PC-3 (cell line): ENCODE results near the genes METTL22 and EMP2.

DNA sequence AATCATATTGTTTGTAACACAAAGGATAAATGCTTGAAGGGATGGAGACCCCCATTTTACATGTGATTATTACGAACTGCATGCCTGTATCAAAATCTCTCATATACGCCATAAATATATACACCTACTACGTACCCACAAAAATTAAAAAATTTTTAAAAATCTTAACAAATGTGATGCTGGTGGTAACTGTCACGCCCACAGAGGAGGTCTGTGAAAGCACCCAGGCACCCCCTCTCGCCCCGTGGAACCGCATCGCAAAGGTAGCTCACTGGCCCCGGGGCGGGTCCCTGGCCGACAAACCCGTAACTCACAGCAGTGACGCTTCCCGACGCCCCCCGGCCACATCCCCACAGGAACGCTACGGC, 463 bp downstream of the ANKS3 start:
- RAMPAGE, long total RNA, result no peak

DNA sequence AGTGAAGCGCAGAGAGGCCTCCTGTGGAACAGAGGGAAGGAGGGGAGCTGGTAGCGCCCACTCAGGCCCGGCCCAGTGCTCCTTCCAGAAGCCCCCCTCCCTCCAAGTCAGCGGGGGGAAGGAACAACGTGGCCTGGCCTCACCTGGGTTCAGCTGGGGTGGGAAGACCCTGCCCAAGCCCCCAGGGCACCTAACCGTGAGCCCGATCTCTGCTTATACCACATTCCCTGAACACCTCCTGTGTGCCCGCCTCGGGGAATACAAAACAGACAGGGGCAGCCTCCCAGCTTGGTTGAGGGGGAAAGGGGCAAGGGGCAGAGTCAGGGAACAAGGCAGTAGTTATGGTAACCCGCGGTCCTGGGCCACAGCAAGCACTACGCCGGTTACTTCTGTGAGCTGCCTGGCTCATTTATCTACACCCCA, 857 bp downstream of the ROGDI start:
- RAMPAGE, long total RNA, result no peak

DNA sequence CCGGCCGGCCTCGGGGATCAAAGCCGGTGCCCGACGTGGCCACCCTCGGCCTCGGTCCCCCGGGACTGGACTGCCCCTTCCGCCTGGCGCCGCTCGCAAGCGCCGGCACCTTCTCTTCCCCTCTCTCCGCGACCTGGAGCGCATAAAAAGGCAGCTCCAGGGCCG, 212 bp downstream of the GLYR1 start:
- RAMPAGE, long total RNA, result no peak

- RAMPAGE, long total RNA, result no peak
Measured at GRCh38 chr16:4847575-4848622, 618 bp downstream of the UBN1 start.

- RAMPAGE, long total RNA, result no peak
Measured at GRCh38 chr16:4876673-4877197, 29.5 kb downstream of the UBN1 start.

GRCh38 chr16:4924667-4925337, 12.1 kb downstream of the PPL start:
- RAMPAGE, long total RNA, result no peak

GRCh38 chr16:4976222-4976490, 18.0 kb downstream of the SEC14L5 start:
- RAMPAGE, long total RNA, result no peak

DNA sequence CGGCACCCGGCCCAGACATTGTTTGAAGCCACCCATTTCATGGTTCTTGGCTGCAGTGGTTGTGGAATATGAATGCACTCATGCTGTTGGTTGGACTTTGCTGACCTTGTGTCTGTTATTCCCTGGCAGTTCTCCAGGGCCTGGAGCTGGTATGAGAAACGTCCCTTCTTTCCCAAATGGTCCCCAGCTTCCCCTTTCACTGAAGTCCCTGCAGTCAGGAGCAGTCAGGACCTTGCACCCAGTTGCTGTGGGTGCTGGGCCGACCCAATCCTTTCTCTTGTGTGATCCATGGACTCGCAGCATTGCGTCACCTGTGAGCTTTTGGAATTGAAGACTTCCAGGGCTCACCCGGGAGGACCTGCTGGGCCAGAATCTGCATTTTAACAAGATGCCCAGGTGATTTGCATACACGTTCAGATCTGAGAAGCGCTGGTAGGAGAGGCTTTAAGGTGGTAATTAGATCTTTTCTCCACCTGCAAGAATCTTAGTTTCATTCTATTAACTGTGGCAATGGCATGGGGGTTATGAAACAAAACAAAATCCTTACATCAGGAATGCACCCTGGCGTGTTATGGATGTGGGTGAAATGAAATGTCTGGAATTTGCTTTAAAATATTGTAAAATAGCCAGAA, 37.3 kb upstream of the EEF2KMT start:
- RAMPAGE, long total RNA, result no peak

DNA sequence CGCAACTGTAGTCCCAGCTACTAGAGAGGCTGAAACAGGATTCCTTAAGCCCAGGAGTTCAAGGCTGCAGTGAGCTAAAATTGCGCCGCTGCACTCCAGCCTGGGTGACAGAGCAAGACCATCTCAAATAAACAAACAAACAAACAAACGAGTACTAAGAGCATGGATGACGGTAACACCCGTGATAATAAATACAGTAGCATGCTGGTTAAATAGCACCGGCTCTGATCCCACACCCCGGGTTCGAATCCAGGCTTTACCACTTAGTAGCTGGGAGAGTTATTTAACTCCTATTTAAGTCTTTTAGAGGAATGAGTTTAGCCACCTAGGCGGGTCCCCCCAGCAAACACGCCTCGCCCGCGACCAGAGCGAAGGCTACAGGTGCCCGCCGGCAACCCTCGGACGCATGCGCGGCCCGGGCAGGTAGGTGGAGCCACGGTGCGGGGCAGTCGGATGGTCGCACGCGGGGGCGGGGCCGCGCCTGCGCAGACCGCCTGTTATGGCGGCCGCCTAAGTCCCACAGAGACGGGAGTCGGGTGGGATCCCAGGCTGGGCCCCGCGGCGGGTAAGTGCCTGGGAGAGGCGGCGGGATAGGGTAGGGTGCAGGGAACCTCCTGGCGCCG, at the start of gene METTL22:
TSS of gene METTL22 (plus strand) at position 488 of the 623 bp plus-strand sequence.
- RAMPAGE, long total RNA, result no peak

DNA sequence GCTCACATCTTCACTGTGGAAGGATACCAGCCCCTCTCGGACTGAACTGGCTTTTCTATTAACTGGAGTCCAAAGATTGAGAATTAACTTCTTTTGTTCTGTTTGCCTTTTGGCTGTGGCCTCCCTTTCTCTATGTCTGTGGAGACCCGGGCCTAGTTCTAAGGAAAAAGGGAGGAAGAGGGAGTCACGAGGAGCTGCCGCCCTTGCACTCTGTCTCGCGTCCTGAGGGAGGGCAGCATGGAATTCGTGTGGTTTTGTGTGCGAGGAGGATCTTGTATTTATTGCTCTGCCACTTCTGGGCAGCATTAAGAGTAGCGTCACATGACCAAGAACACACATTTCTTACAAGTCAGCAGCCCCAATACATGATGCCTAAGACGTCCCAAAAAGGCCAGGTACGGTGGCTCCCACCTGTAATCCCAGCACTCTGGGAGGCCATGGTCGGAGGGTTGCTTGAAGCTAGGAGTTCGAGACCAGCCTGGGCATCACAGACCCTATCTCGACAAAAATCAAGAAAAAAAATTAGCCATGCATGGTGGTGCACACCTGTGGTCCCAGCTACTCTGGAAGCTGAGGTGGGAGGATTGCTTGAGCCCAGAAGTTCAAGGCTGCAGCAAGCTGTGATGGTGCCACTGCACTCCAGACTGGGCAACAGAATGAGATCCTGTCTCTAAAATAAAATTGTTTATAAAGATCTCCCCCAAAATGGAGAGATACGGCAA, 23.8 kb downstream of the METTL22 start:
- RAMPAGE, long total RNA, result no peak

- RAMPAGE, long total RNA, result no peak
Measured at GRCh38 chr16:8801654-8802283, 4.1 kb downstream of the PMM2 start.

- RAMPAGE, long total RNA, result no peak
Measured at GRCh38 chr16:8806116-8807252, 8.8 kb downstream of the PMM2 start.

- RAMPAGE, long total RNA, result no peak
Measured at GRCh38 chr16:8822383-8823115, 24.9 kb downstream of the PMM2 start.

GRCh38 chr16:8849767-8851088, 18.6 kb downstream of the CARHSP1 start:
- RAMPAGE, long total RNA, result no peak

GRCh38 chr16:8915054-8915761, 33.1 kb downstream of the LITAFD start:
- RAMPAGE, long total RNA, result no peak

DNA sequence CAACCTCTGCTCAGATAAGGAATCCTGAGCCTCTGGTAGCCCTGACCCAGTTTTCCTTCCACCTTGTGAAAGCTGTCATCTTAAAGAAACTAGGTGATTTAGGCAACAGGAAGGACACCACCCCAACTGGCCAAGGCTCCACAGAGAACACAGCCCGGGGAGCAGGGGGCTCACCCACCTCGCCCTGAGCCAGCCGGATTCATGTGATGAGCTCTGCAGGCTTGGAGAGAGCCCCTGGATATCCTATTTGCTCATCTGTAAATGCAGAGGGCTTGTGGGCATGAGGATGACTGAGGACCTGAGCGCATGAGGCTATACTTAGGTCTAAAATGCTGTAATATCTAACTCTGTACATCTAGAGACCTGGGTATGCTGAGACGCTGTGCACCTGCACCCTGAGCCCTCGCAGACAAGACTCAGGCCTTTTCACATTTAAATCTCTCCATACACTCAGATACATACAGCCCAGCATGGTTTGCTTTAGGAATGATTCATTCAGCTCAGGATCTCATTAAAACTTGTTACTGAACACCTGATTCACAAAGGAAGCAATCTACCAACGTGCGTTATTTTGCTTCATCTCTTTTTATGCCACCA, 12.3 kb downstream of the USP7 start:
- RAMPAGE, long total RNA, result no peak

DNA sequence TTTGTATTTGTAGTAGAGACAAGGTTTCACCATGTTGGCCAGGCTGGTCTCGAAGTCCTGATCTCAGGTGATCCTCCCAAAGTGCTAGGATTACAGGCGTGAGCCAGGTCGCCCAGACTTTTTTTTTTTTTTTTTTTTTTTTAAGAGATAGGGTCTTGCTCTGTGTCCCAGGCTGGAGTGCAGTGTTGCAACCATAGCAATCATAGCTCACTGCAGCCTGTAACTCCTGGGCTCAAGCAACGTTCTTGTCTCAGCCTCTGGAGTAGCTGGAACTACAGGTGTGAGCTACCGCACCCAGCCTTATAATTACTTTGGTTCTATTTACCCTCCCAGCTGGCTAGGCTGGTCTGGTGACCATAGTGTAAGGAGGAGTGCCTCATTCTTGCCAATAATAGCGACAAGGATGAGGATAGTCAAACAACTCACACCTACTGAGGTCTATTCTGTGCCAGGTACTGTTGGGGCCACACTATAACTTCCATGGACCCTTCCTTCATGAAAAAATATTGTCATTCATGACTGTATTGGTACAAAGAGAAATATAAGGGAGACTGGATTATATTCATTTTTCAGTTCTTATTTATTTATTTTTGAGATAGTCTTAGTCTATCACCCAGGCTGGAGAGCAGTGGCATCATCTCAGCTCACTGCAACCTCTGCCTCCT, 39.7 kb upstream of the USP7 start:
- RAMPAGE, long total RNA, result no peak

DNA sequence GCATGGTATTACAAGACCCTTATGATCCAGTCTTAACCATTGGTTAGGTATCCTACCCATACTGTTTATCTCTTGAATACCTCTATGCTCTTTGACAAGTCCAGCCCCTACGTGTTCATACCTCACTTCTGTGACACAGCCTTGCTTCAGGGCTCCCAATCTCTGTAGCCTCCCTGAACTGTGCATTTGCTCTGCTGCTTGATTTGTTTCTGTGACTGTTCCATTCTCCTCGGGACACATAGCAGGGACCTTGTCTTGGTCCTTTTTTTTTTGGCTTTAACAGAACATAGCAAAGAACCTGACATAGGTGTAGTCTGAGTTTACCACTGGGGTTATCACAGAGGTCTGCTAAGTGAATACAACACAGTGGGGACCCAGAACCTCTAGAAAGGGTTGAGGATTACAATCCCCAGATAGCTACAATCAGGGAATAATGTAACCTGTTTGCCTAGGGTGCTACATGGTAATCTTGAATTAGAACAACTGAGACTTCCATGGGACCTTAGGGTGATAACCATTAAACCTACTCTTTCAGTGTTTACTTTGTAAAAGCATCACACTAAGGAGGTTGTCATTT, 16.3 kb downstream of the HAPSTR1 start:
- RAMPAGE, long total RNA, result no peak

GRCh38 chr16:9111695-9113162, 20.8 kb downstream of the HAPSTR1 start:
- RAMPAGE, long total RNA, result no peak

GRCh38 chr16:10580441-10581200, at the start of gene EMP2:
Gene EMP2 (minus strand): TSS chr16:10580598.
- RAMPAGE, long total RNA, result no peak